Metastatic Lung Carcinoma in the Adrenal Gland (tissue), 1 donor: ENCODE measurements around a stretch of chr7.

DNA sequence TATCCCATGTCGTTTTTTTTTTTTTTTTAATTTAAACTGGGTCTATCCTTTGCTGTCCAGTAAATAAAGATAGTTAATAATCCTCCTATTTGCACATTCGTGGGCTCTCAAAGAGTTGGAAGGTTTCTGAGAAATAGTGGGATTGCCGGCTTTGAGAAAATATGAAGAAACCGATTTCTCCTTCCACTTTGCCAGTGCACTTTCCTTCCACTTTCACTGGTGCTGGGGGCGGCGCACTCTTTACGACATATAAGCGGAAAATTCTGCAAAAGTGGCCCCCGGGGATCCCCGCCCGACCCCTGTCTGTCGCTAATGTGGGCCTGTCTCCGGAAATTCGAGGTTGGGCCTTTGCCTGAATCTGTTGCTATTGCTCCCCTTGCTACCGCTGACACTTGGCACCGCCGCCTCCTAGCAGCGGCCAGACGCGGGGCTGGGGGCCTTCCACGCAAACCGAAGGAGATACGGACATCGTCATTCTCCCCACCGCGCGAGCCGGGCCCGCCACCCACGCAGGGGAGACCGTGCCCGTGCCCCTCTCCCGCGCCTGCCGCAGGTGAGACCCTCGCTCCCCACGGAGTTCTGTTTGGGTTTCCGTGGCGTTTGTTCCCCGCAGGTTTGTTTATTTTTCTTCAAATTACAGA, 5.2 kb downstream of the TWIST1 start:
- PRO-cap: no peak

DNA sequence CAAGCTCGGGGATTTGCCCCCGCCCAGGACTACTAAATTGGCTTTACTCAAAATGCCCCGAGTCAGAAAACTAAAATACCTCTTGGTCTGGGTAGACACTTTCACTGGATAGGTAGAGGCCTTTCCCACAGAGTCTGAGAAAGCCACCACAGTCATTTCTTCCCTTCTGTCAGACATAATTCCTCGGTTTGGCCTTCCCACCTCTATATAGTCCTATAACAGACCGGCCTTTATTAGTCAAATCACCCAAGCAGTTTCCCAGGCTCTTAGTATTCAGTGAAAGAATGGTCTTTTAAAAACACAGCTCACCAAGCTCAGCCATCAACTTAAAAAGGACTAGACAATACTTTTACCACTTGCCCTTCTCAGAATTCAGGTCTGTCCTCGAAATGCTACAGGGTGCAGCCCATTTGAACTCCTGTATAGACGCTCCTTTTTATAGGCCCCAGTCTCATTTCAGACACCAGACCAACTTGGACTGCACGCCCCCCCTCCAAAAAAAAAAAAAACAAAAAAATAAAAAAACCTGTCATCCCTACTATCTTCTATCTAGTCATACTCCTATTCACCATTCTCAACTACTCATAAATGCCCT, 92.1 kb downstream of the MACC1 start:
- PRO-cap: no peak

DNA sequence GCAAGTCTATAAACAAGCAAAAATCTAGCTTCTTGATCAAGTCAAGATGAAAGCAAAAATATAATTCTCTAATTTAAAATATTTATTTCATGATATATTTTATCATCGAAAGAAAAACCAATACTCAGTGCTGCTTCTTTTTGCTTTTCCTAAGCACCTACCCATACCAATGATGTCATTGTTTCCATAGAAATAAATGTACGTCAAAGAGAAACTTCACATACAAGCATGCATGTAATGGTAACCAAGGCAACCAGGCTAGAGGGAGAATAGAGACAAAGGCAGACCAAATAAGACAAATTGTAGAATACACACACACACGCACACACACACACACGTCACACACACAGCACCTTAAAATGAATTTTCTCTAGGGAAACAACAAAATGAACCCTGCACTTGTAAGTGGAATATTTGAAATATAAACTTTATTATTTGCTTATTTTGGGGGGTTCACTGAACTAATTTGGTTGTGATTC, 75.5 kb downstream of the MACC1 start:
- PRO-cap: no peak

DNA sequence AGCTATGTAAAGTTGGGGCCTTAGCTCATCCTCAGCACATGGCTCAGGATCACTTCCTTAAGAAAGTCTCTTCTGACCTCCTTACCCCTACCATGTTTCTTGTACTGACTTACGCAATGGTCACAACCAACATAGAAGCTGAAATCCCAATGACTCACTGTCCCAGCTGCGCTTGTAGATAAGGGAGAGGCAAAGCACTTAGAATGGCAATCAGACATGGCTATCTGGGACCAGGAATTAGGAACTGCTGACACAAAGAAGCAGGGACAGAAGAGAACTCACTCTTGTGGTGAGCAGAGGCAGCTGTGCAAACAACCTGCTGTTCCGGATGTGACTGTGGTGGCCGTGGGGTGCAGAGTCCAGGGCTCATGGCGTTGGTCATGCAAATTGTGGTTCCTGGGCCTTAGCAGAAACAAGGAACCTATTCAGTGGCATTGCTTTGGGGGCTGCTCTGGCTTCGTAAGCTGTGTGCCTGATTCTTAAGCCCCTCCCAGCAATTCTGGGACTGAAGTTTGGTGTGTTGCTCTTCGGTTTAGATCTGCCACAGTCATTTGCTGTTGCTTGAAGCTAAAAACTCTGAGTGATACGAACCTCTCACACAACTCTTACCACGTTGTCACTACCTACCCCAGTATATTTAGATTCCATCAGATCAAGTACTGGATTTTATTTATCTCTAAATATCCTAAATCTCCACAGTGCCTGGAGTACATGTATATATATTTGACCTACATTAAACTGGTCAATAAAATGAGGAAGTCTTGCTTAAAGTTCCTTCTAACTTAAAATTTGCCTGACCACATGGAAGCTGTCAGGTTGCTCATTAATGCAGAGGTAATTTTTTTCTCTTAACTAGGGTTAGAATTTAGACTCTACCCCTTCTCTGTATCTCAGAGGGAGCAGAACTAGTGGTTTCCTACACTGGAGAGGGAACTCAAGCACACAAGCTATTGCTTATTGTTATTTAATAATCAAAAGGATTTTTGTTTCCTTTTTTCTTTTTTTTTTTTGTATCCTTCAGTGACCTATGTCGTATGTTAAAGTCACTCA, 2.9 kb upstream of the MACC1 start:
- PRO-cap: no peak

DNA sequence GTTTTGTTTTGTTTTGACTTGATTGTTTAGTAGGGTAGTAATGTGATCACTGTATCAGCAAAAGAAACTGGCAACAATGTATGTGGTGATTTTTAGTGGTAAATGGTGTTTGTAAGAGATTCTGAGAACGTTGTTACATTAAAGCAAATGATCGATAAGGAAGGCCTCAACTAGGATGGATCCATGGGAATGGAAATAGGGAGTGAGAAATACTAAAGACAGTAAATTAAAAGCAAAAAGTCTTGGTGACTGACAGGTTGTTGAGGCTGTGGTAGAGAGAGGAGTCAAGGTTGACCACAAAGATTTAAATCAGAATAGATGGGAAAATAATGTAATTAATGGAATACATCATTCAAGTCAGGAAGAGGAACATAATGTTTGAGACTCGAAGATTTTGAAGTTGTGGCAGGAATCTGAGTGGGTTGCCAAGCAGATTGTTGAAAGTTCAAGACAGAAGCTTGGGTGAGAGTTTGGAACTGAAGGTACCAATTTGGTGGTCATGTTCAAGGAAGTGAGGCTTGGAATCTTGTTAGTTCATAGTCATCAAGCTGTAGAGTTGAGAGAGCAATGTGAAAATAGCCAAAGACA, 16.7 kb downstream of the ITGB8 start:
- PRO-cap: no peak

- PRO-cap: no peak
These were observed 71.5 kb downstream of the ITGB8 start for GRCh38 chr7:20402227-20402620.

GRCh38 chr7:20561533-20562052, 53.9 kb upstream of the ABCB5 start:
- PRO-cap: no peak

DNA sequence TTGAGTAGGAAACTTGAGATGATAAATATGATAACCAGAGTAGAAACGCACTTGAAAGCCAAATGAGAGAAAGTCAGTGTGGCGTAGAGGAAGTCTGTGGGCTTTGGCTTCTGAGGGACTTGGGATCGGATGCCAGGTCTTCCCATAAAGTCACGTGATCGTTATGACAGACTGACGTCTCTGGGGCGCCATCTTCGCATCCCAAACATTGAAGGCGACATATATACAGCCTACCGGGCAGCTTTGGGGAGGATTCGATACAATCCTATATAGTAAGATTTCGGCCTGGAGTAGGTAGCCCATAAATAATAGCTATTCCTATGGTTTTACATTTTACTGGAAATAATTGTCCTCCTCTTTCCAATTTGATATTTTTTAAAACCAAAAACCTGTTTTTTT, 16.4 kb upstream of the ABCB5 start:
- PRO-cap: no peak

DNA sequence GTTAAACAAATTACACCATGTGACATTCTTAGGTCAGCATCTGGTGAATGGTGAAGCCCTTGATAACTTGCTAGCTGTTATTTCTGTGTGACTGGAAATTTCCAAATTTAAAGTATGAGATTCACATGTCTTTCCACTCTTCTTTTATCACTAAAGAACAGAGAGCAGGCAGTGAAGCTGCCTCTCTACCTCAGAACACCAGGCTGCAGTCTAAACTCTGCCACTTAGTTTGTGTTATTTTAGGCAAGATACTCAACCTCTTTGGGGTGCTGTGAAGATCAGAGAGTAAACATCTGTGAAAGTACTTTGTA, 15.5 kb upstream of the SP4 start:
- PRO-cap: no peak

- PRO-cap: no peak
These were observed 139.8 kb downstream of the RAPGEF5 start for GRCh38 chr7:22217071-22217605.

DNA sequence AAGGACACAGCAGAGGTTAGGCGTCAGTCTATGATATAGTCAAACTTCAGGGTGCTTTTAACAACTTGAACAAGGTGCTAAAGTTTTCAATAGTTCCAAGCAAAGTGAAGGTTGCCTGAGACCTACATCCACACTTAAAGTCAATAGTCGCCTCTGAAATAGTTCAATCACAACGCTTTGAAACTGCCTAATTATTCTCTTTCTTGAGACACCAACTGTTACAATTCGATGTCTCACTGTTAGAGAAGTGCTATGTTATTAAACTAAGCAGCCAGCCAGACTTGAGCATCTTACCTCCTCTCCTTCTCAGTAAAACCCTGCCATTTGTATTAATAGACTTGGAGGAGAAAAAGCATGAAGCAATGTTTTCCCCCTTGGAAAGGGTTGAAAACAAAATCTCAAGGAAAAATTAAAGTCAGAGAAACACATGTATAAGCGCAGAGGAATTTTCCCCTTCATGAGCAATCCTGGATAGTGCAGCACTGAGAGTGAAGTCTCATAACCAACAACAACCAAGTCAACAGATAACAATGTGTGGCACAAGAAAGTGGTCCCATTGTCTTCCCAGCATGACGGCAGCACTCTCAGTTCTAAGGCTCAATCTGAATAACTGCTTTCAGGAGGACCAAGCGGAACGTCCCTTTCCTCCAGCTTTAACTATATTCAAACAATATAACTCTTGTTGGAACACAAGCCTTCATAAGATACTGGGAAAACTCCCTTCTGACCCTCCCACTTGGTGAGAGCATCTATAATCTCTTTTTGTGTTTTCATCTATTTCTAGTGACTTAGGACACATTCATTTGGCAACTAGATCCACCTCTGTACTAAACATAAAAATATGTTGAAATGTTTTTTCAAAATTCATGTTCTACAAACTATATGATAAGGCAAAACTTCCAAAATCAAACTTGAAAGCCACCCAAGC, 138.0 kb downstream of the RAPGEF5 start:
- PRO-cap: no peak

- PRO-cap: no peak
These were observed 69.1 kb downstream of the RAPGEF5 start for GRCh38 chr7:22287921-22288220.

GRCh38 chr7:22345139-22345867, 11.7 kb downstream of the RAPGEF5 start:
- PRO-cap: no peak

DNA sequence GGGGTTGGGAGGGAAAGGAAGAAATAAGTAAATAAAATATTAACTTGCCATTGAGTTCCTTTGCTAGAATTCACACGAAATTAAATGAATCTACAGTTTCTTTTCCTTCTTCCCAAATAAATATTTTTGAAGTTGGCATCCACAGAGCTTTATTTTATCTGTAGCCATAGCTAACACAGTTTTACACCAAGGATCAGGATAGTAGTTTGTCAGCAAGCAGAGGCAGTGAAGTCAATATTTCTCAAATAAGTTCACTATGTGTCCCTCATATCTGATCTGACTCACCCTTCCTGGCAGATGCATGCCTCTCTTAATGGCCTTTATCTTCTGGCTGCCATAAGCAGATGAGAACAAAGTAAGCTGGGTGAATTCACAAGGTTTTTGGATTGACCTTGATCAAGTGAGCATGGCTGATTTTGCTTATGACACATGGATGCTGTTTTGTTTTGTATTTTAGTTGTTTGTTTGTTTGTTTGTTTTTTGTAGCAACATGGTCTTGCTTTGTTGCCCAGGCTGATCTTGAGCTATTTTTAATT, 6.2 kb downstream of the RAPGEF5 start:
- PRO-cap: no peak

DNA sequence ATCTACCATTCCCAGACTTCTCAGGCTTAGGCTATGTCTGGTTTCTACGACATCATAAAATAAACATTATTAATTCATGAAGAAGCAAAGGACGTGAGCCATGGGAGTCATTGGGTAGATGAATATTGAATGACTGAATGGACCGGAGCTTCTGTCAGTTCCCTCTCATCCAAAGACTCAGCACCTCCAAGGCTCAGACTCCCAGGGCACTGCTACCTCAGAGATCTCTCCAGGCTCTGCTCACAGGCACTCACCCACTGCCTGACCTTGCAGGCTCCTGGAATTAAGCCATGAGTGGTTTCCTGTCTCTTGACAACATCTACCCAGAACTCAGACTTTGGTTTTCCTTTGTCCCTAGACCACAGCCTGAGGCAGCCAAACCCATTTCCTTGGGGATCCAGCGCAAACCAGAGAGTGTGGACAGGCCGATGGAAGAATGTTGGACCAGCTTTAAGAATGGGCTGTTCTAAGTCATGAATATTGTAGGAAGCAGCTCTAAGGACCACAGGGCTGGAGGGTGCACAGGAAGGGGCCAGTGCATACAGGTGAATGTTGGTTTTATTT, 64.7 kb upstream of the STEAP1B start:
- PRO-cap: no peak

GRCh38 chr7:22879527-22879759, 56.8 kb upstream of the TOMM7 start:
- PRO-cap: no peak

- PRO-cap: bidirectional peak, plus-strand start at chr7:23014341, minus-strand start at chr7:23014130
These were observed 314 bp upstream of the HYCC1 start for GRCh38 chr7:23014220-23014668.

- PRO-cap: unidirectional peak, plus-strand start at chr7:23106187
These were observed 678 bp downstream of the KLHL7 start for GRCh38 chr7:23106000-23106925.

DNA sequence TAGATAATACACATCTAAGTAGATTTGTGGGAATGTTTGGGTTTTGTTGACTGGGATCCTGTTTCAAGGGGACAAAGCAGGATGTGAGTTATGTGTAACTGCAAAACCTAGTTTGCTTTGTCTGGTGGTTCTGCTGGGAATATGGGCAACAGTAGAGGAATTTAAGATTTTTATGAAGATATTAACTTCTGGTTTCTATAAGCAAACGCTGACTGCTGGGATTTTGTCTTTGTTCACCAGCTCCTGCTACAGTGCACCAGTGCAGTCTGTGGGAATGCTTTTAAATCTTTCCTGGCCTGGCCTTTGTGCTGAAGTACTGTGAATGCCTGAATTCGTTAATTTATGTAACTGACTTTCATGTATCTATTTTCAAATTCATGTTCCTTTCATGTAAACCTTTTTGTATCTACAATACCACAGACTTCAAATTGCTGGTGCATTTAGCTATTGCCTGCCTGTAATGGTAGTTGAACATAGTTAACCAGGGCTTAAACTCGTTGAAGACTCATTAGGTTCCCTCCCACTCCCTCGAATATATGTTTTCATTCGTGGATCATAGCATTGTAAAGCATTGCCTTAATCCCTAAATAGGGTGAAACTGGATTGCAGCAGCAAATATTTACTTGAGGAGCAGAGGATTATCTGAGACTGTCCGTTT, 1.5 kb downstream of the KLHL7 start:
- PRO-cap: no peak

GRCh38 chr7:23190614-23191637, 9.1 kb downstream of the NUP42 start:
- PRO-cap: no peak